ENCODE measurements around the genes CHEK2, ZNRF3, KREMEN1 and RHBDD3.

- PRO-cap, result no peak
These were observed 562.4 kb downstream of the MN1 start for GRCh38 chr22:27238978-27239678.

GRCh38 chr22:27636919-27637727 lies 164.4 kb downstream of the MN1 start:
- PRO-cap, result bidirectional peak, plus-strand start at chr22:27637434, minus-strand start at chr22:27637286

DNA sequence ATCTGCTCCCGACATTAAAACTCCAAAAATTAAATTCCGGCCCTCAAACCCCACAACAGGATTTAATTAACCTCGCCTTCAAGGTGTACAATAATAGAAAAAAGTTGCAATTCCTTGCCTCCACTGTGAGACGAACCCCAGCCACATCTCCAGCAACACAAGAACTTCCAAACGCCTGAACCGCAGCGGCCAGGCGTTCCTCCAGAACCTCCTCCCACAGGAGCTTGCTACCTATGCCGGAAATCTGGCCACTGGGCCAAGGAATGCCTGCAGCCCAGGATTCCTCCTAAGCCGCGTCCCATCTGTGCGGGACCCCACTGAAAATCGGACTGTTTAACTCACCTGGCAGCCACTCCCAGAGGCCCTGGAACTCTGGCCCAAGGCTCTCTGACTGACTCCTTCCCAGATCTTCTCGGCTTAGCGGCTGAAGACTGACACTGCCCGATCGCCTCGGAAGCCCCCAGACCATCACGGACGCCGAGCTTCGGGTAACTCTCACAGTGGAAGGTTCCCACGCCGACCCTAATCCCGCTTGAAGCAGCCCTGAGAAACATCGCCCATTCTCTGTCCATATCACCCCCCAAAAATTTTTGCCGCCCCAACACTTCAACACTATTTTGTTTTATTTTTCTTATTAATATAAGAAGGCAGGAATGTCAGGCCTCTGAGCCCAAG lies 57.4 kb downstream of the MN1 start:
- PRO-cap, result no peak

- PRO-cap, result no peak
These were observed 25.9 kb downstream of the MN1 start for GRCh38 chr22:27775690-27776047.

DNA sequence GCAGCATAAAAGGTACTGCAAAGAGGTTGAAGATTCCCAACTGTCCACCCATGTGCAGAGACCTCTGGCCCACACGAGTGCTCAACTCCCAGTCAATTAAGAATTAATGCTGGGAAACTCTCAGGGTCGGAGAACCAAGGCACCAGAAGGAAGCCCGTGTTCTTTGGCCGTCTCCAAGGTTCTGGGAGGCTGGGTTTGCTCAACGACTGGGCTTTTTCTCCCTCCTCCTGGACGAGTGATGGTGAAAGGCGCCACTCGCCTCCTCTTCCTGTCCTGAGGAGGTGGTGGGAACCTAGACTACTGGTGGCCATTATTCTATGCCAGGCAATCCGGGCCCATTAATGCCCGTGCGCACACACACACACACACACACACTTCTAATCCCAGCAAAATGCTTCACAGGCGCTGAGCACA lies 15.1 kb downstream of the MN1 start:
- PRO-cap, result no peak

DNA sequence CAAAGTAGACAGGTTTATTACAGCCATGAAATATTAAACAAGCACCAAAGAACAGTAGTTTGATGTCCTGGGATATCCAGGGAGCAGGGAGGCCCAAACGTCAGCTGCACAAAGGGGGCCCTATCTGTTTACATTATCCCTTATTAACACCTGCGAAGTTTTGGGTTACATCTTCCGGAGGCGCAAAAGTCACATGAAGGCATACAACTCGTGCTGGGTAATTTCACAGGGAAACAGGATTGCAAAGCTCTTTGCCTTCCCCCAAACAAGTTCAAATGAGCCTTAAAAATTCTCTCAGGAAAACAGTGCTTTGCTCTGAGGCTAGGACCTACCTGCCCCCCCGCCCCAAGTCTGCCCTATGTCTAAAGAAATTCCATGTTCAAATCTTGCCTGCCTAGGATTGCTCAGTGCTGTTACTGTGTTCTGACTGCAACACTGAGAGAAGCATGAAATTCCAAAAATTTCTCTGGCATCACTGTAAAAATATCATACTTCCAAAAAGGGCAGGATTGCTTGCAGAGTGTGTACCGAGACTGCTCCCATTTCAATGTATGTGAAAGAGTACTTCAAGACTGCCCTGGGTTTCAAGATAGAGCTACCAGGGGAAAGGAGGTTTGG lies 8.9 kb downstream of the MN1 start:
- PRO-cap, result no peak

DNA sequence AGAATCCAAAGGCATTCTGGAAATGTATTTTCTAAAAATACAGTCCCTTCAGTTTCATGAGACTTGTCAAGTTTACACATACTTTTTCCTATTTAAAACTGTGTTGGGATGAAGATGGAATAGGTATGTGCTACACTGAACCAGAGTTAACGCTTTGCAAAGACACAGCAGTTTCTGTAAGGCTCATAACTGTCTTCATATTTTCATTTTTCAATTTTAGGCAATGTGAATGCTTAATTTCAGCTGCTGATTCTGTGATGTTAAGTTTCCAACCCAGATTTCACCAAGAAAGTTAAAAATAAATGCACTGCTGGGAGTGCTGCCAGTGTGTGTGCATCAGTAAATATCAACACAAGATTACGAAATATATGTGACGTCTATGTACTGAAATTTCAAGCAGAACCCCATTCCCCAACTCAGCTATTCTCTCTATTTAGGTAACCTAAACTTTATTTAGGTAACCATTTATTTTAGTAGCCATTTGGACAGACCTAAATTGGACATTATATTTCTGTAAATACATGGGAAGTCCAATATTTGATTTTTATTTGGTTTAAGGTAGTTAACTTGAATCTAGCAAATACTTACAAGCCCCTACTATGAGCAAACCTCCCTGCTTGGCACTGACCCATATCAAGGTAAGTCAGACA lies 52.4 kb downstream of the PITPNB start:
- PRO-cap, result no peak

DNA sequence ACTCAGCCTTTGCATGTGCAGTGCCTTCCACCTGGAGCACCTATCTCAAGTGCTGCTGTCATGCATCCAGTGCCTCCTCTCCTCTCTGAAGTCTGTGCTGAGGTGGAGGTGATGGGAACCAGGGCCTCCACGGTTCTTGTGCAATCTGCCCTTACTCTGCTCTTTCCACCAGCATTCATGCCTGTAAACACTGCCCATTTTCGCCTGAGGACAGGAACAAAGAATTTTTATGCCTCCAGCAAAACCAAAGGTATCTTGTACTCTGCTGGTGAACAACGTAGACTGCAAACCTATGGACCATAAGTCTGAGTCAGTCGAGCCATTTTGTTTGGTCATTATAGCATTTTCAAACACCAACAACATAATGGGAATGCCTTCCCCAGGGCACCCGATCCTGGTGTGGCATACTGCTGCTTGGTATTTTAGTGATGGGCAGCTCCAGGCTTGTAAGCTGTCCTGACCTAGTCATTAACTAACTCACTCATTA lies 26.9 kb downstream of the PITPNB start:
- PRO-cap, result no peak

GRCh38 chr22:27896050-27897165 lies 22.6 kb downstream of the PITPNB start:
- PRO-cap, result no peak

GRCh38 chr22:28255328-28255686 lies 336.3 kb upstream of the PITPNB start:
- PRO-cap, result no peak

DNA sequence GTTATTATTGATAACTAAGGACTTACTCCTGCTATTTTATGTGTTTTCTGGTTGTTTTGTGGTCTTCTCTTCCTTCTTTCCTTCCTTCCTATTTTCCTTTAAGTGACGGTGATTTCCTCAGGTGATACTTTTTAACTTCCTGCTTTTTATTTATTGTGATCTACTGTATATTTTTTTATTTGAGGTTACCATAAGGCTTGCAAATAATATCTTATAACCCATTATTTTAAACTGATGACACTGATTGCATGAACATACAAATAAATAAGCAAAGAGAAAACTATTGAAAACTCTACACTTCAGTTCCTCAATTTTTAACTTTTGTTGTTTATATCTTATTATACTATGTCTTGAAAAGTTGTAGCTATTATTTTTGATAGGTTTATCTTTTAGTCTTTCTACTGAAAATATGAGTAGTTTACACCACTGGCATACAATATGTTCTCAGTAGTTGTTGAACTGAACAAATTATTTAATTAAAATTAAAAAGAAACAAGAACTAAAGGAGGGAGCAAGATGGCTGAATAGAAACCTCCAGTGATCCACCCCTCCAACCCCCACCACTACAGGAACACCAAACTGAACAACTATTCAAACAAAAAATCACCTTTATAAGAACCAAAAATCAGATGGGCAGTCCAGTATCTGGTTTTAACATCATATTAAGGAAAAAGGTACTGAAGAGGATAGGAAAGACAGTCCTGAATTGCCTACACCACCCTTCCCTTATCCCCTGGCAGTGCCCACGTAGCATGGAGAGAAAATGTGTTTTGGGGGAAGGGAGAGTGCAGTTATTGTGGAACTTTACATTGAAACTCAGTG lies 101.5 kb downstream of the TTC28 start:
- PRO-cap, result no peak

DNA sequence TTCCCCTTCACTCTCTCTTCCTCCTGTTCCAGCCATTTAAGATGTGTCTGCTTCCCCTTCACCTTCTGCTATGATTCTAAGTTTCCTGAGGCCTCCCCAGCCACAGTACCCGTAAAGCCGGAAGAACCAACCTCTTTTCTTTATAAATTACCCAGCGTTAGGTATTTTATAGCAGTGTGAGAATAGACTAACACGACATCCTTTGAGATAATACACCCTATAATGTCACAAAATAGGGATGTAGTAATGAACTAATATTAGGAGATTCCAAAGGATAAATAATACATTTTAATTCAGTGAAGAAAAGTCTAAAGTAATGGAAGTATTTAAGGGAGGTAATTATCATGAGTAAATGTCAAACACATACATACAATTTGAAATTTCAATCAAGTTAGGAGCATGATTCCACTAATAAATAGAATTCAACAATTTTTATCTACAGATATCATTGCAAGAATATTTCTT lies 98.4 kb downstream of the TTC28 start:
- PRO-cap, result no peak

DNA sequence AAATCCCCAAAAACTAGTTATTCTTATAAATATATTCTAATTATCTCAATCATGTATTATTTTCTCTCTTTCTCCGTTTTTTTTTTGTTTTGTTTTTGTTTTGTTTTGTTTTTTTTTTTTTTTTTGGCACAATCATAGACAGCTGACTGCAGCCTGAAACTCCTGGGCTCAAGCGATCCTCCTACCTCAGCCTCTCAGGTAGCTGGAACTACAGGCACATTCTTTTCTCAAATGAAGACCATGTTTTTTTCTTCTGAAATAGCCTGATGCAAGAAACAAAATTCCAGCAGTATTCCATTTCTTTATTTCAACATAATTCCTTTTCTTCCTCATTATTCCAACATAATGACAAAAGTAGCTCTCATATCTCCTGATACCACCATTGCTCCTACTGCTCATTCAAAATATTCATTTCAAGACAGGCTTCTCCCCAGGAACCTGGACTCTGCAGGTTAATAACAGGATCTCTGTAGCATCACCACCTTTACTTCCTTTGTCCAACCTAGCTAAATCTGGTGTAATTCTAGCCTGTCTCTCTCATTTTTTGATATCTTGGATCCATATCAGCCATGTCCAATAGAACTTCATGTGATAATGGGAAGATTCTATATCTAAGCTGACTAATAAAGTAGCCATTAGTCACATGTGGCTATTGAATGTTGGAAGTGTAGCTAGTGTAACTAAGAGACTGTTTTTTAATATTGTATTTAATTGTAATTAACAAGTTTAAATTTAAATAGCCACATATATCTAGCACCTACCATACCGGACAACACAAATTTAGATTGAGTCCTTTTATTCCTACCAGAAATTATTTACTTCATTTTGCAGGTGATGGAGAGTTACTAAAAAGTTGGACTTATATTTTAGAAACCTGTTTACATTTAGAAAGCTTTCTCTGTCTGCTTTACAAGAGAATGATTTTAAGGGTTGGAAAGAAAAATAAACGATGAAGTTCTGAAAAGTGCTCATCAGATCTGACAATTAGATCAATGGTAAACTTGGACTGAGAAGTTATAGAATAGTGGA lies 95.4 kb downstream of the TTC28 start:
- PRO-cap, result no peak

DNA sequence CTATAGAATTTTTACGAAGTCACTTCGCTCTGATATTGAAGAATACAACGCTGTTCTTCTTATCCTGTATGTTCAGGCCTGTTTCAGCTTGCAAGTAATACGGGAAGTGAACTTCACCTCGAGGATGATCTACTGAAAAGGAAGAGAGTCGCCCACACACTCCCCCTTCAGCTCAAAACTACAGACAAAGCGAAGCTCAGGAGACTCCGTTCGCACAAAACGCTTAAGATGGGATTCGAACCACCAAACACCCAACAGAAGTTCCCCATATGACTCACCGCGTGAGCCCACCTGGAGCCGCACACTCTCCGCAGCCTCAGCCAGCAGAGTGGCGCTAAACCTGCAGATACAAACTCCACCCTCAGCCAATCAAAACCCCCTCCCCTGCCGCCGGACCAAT lies at the start of gene CHEK2:
CHEK2 (minus strand) TSS at position 330 of the 400 bp plus-strand sequence.
- PRO-cap, result bidirectional peak, plus-strand start outside the sequence, minus-strand start at position 330 of the sequence

- PRO-cap, result bidirectional peak, plus-strand start at chr22:28800001, minus-strand start at chr22:28799810; bidirectional peak, plus-strand start at chr22:28800180, minus-strand start at chr22:28800056; bidirectional peak, plus-strand start at chr22:28800688, minus-strand start at chr22:28800537
These were observed 27.5 kb downstream of the CCDC117 start for GRCh38 chr22:28799741-28800633.

DNA sequence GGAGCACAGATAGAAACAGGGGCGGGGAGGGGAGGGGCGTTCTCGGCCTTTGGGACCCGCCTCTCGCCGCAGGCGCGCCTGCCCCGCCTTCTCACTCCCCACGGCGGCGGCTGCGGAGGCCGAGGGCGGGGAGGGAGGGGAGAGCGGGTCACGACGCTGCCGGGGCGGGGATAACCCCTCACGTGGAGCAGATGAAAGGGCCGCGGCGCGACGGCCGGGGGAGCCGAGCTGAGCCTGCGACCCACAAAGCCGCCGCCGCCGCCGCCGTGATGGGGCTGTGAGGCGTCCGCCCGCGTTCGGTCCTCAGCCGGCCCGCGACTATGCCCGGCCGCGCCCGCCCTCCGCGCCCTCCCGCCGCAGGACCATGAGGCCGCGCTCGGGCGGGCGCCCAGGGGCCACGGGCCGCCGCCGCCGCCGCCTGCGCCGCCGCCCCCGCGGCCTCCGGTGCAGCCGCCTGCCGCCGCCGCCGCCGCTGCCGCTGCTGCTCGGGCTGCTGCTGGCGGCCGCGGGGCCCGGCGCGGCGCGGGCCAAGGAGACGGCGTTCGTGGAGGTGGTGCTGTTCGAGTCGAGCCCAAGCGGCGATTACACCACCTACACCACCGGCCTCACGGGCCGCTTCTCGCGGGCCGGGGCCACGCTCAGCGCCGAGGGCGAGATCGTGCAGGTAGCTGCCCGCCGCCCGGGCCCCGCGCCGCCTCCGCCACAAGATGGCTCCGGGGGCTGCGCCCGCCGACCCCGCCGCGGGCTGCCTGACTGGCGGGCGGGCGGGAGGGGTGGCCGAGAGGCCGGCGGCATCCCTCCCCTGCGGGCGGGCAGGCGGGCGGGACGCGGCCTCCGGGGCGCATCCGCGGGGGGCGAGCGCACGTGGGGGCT lies at the start of gene ZNRF3:
ZNRF3 (plus strand) TSS at position 170 of the 873 bp plus-strand sequence.
- PRO-cap, result bidirectional peak, plus-strand start at position 190 of the sequence, minus-strand start outside the sequence; unidirectional peak, plus-strand start at position 367 of the sequence

GRCh38 chr22:28885097-28885665 lies 1.8 kb downstream of the ZNRF3 start:
- PRO-cap, result no peak

DNA sequence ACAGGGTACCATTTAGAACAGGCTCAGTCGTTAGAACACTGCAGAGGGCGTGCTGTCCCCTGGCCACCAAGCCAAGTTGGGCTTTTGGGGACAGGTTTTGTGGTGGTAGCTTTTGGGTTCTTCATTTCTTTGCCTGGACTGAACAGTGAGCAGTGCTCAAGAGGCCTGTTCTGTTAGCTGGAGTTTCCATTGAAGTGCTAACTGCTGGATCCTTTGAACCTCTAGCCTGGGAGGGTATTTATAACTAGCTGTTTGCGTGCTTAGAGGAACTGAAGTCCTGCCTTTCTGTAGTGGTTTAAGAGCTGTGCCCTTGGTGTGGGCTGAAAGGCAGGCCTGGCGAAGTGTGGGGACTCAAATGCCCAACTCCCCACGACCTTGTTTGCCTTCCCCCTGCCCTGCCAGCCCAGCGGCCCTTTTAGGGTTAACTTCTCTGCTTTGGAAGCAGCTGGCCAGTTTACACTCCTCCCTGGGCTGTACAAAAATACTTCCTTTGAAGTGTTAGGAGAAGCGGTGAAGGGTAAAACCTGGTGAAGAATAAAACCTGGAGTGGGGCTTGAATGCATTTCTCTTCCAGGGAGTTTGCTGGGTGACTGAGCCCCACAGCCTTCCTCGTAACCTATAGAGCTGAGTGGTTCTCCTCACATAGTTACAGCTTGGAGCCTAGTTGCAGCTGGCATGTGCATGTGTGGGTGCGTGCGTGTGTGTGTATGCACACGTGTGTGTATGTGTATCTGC lies 34.6 kb downstream of the ZNRF3 start:
- PRO-cap, result no peak

DNA sequence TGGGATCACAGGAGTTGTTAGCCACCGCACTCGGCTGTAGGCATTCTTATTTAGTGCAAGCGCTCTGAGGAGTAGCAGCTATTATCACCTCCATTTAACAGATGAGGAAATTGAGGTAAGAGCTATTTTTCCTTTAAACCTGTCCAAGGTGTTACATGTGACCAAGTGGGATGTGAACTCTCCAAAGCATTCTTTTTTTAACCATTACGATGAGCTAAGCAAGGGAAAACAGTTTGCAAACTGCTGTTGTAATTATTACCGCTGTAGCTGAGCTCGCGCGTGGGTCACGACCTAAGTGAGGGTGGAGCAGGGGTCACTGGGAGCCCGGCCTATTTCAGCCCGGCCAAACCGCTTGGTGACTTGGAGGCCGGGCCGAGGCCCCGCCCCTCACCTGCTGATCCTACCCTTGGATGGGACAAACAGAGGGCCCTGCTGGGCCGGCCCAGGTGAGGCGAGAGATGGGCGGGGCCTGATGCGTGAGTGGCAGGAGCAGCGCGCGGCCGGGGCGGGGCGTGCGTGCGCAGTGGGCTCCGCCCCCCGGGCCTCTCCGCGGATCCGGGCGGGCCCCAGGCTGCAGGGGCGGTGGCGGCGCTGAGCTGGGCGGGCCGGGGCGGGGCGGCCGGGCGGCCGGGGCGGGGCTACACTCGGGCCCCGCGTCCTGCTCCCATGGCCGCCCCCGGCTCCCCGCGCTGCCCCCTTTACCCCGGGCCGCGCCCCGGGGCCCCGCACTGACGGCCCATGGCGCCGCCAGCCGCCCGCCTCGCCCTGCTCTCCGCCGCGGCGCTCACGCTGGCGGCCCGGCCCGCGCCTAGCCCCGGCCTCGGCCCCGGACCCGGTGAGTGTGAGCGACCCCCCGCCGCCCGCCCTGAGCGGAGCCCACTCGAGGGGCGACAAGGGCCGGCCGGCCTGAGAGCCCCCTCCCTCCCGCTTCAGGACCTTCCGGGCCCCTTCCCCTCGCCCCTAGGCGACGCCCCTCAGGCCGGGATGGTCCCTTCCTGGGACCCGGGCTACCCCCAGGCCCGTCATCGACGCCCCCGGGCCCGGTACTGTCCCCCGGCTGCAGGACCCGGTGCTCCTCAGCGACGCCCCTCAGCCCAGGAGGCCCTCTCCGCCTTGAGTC lies at the start of gene KREMEN1:
KREMEN1 (plus strand) TSS at position 643 of the 1,120 bp plus-strand sequence.
- PRO-cap, result unidirectional peak, plus-strand start at position 550 of the sequence; unidirectional peak, plus-strand start at position 643 of the sequence

- PRO-cap, result bidirectional peak, plus-strand start at chr22:29268268, minus-strand start at chr22:29267971
These were observed at the start of gene RHBDD3 for GRCh38 chr22:29267521-29268373. Gene RHBDD3, minus strand, starts transcription at chr22:29267981.

Data from right cardiac atrium (tissue), 1 donor.